AG09319 (cell line): Measurements from ENCODE around the genes HOXC4 and HNRNPA1.

DNA sequence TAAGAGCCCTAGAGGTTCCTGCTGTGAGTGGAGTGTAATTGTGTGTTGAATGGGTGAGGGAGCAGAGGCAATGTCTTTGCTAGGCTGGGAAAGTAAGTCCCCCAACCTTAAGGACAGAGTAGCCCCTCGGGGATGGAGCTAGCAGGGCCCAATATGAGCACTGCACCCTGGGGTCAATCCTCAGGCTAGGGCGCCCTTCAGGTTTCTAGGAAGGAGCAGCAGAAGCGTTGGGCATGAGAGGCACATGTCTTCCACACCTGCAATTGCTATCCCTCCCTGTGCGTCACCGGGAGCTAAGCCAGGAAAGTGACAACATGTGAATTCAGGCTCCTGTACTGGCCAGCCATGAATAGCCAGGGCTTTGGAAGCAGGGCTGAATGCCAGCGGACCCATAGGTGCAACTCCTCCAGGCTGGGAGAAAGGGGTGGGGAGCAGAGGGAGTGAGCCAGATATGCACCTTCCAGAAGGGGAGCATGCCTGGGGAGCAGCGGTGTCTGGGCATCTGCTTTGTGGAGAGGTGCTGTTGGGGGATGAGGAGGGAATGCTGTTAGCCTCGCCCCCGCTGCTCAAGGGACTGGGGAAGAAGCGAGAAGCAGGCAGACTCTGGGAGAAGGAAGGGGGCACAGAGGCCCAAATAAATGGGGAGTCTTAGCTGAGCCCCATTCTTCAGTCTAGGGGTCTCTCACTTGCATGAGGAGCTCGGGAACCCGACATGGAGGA lies 6.1 kb downstream of the HOXC5 start:
- RRBS = no CpG with 5 or more reads among the region's 12 CpGs

DNA sequence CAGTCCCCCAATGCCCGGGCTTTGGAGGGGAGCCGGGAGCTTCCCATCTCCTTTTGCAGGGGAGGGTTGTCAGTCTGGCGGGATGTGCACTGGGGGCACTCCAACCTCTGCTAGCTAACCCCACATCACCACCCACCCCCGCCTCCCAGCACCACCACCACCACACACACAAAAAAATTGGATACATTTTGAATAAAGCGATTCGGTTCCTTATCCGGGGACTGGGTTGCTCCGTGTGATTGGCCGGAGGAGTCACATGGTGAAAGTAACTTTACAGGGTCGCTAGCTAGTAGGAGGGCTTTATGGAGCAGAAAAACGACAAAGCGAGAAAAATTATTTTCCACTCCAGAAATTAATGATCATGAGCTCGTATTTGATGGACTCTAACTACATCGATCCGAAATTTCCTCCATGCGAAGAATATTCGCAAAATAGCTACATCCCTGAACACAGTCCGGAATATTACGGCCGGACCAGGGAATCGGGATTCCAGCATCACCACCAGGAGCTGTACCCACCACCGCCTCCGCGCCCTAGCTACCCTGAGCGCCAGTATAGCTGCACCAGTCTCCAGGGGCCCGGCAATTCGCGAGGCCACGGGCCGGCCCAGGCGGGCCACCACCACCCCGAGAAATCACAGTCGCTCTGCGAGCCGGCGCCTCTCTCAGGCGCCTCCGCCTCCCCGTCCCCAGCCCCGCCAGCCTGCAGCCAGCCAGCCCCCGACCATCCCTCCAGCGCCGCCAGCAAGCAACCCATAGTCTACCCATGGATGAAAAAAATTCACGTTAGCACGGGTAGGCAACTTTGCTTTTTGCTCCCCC lies at the start of gene HOXC4:
TSS of gene HOXC4 (plus strand) at position 268 of the 821 bp plus-strand sequence.
- RRBS = 6% methylated on average over 6 of the region's 45 CpGs

- RRBS = no CpG with 5 or more reads among the region's 12 CpGs
Observed at GRCh38 chr12:54135212-54136070, 53.3 kb downstream of the SMUG1 start.

GRCh38 chr12:54193152-54193686 lies 4.4 kb upstream of the SMUG1 start:
- RRBS = 41% methylated on average over 2 of the region's 10 CpGs

DNA sequence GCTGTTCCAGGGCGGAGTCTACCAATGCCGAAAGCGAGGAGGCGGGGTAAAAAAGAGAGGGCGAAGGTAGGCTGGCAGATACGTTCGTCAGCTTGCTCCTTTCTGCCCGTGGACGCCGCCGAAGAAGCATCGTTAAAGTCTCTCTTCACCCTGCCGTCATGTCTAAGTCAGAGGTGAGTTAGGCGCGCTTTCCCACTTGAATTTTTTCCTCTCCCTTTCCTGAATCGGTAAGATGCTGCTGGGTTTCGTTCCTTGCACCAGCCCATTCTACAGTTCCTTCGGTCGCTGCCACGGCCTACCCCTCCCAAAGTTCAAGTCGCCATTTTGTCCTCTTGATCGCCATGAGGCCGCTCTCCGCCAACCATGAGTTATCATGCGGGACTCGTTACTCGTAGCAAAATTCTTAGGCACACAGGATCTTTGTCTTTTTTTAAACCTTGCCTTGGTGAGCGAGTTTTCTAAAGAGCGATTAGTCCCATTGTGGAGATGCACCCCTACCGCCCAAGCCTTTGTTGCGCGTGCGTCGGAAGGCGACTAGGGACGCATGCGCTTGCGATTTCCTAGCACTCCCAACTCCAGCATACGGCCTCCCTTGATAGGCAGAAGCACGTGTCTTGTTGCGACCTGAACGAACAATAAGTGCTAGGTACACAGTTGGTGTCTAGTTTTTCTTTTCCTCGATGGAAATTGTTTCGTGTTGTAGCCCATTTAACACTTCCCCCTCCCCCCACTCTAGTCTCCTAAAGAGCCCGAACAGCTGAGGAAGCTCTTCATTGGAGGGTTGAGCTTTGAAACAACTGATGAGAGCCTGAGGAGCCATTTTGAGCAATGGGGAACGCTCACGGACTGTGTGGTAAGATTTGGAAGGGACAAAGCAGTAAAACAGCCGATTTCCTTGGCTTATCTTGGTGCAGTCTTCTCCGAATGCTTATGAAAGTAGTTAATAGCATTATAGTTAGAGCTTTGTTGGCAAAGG lies at the start of gene HNRNPA1:
TSS of gene HNRNPA1 (plus strand) at position 77 of the 976 bp plus-strand sequence.
- RRBS = no CpG with 5 or more reads among the region's 49 CpGs

DNA sequence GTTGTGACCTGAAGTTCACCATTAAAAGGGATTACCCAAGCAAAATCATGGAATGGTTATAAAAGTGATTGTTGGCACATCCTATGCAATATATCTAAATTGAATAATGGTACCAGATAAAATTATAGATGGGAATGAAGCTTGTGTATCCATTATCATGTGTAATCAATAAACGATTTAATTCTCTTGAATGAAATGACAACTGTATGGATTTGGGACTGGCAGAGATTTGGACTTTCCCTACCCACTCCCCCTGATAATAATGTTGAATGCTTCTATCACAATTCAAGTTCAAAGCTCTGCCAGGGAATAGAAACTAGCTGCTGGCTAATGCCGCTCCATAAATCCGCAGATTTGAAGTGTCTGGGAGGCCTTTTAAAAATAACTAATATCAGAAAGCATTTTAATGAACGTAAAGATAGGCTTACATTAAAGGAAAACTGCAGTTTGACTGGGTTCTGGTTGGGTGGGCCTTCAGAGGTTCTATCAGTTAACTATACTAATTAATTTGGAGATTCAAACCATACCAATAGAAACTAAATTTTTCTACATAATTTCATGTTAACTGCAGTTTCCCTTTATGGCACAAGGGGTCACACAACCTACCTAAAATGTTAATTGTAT lies 4.6 kb downstream of the HNRNPA1 start:
- RRBS = no CpG with 5 or more reads among the region's 4 CpGs

DNA sequence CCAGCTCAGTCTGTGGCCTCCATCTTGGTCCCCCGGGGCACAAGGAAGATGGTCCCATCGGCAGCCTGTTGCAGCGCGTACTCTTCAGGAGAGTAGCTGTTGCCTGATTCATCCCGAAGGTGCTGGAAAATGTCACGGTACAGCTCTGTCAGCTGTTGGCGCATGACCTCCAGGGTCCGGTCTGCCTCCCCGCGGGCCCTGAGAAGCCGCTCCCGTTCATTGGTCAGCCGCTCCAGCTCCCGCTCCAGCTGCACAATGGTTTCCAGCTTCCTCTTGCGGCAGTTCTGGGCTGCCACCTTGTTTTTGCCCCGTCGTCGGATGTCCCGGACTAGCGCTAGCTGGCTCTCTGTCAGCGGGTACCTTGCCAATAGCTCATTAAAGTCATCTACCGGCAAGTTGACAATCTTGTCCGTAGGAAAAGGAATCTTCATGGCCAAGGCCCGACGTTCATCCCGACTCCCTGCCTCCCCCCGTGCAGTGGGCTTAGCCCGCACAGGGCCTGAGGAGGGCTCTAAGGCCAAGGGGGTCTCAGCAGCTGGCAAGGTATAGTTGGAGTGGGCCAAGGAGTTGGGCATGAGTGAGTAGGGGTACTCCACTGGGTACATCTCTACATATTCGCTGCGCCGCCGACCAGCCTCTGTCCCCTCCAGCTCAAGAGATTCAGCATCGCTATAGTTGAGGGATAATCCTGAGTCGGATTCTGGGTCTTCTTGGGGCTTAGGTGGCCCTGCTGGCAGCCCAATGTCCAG lies 8.3 kb downstream of the NFE2 start:
- RRBS = 91% methylated on average over 4 of the region's 34 CpGs

- RRBS = no CpG with 5 or more reads among the region's 22 CpGs
Observed at GRCh38 chr12:54324416-54325039, 403 bp upstream of the COPZ1 start.

DNA sequence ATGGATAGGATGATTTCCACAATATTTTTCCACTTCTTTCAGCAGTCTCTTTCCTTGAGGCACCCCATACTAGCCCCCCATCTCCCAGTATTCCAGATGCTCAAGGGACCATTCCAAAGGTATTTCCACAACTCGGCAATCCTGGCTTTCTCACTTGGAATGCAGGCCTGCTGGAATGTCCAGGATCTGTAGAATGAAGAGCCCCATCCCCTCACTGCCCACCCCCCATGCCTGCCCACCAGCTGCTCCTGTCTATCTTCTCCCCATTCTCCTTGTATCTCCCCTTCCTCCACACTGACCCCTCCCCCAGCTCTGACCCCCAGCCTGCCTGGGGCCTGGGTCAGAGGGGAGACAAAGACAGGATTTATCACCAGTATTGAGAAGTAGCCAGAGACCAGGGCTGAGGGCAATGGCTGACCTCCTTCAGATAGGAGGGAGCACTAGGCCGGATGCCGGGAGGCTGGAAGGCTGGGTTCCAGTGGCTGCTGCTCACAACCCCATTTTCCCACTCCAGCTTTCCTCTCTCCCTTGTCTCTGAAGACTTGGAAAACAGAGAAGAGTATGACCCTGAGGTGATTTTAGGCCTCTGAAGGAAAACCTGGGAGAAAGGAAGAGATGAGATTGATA lies 8.8 kb downstream of the GPR84 start:
- RRBS = no CpG with 5 or more reads among the region's 3 CpGs

DNA sequence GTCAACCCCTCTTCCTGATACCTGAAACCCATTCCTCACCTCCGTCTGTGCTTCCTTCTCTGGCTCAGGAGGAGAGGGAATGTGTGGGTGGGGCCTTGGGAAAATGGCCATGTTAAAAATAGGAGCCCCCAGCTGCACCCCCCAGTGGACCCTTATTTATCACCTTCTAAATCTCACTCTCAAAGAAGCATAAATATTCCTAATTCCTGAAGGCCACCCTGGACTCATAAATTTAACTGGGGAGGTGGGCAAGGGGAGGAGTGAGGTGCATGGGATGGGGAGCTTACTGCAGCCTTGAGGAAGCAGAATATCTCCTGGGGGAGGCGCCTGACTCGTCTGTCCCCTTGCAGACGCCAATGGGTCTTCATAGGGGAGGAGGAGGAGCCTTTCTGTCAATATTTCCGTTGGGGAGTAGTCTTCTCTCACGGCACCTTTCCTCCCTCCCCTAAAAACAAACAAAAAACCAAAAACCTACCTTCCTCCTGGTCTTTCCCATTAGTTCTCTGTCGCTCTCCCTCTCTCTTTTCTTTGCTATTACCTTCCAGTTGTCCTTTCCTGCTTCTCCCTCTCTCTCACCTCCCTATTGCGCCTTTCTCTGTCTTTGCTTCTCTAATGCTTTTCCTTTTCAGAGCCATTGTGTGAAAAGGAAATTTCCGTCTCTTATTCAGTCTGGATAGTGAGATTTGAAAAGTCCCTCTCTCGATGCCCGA lies 6.2 kb downstream of the GPR84 start:
- RRBS = no CpG with 5 or more reads among the region's 11 CpGs

GRCh38 chr12:54359289-54359875 lies 4.9 kb downstream of the GPR84 start:
- RRBS = no CpG with 5 or more reads among the region's 29 CpGs

DNA sequence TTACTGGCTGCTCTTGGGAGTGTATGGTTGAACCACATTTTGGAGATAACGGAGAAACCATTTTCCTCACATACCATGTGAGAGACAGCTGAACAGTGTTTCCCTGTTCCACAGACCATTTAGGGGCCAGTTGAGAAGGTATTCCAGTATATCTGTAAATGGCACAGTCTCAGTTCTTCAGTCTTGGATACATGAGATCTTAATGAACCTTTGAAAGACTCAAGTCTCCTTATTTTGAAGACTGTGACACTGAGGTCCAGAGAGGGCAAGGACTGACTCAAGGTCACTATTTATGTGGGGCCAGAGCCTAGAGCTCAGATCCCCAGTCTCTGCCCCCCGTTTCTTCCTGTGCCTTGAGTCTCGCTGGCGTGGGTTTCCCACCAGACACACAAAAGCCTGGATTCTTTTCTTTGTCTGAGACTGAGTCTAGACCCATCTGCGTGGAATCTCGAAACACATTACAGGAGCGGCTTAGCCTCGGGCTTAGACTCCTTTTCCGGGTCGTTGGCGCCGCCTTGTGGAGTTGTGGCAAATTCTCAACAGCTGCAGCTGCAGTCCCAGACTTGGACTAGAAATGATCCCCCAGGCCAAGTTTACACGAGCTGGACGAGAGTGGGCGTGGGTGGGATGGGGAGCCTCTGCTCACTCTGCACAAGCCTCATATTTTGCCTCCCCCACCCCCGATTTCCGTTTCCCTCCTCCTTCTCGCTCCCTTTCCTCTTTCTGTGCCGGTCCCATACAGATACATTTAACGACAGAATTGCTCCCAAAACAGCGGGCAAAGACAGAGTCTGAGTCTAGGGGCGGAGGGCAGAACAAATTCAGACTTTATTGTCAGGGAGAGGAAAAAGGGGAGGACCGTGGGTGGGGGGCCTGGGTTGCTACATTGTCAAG lies 4.3 kb upstream of the GPR84 start:
- RRBS = no CpG with 5 or more reads among the region's 23 CpGs

DNA sequence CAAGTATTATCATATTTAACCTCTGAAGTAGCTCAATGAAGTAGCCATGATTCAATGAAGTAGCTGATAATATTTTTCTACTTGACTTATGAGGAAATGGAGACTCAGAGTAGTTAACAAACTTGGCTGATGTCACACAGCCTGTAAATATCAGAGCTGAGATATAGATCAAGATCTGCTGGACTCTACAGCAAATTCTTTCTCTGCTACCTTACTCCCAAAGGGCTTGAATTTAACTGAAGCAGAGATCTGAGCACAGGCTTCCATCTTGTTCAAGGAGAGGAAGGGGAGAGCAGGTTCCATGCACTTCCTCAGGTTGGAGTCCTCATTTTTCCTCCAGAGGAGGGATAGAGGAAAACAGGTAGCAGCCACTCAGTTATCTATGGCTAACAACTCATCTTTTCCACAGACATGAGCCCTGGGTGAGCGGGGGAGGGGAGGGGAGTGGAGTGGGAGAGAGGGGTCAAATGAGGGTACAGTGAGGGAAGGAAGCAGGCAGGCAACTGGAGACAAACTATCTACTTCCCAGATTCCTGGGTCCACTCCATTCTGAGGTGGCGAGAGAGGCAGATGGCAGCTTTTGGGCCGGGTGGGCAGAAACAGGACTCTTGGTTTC lies 2.4 kb upstream of the ZNF385A start:
- RRBS = no CpG with 5 or more reads among the region's 3 CpGs

DNA sequence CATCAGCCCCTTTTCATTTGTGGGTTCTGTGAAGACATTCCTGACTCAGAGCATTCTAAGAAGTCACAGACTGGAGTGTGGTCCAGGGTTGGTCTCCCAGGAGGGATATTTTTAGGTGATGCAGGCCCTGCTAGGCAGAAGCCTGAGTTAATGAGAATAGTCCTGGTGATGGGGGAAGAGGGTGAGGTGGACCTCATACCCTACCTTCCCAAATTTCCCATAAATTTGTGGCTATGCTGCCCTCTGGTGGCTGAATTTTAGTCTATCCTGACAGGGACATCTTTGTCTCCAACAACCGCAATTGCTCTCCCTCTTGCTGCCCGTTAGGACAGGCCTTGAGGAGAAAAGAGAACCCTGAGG lies 9.6 kb upstream of the ZNF385A start:
- RRBS = no CpG with 5 or more reads among the region's 2 CpGs

DNA sequence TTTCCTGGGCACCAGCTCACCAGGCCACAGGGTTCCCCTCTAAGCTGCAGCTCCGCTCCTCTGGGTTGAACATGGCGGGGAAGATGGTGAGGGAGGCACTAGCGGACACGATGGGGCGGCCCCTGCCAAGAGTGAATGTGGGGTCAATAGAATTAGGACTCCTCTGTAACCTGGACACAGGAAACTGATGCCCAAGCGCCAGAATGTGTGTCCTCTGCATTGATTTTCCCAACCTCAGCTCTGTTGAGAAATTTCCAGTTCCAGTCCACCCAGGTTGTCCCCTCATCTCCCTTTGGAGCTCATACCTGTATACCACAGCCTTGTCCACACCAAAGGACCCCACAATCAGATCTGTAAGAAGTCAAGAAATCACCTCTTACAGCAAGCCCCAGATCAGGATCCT lies 14.9 kb downstream of the ITGA5 start:
- RRBS = no CpG with 5 or more reads among the region's 6 CpGs

DNA sequence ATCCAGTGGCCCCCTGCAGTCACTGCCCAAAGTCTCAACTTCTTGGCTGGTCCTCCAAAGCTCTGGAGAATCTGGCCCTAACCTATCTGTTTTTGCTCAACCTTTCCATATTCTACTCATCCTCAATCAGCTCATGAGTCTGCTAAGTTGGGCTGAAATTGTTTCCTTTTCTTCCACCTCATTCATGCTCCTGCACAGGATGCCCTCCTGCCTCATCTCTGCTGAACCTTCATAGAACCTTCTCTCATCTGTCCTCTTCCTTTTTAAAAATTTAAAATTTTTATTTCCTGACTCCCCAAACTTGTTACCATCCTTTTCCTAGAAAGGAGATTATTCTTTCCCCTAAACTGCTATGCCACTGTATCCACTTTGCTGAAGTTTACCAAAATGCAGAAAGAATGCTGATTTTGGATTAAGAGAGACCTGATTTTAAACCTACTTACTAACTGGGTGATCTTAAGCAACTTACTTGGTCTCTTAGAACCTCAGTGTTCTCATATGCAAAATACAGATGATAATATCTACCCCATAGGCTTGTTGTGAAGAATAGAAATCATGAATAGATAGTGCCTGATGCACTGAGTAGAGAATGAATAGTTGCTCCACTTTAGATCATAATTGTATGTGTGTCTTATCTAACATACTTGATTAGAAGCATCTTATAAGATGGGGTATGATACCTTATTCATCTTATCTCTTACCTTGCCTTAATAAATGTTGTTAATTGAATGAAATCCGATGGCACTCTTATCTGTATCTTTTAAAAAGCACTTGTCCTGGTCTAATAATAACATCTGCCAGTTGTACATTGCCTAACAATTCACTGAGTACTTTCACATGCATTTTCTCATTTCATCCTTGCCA lies 12.3 kb downstream of the ITGA5 start:
- RRBS = no CpG with 5 or more reads among the region's 1 CpG

DNA sequence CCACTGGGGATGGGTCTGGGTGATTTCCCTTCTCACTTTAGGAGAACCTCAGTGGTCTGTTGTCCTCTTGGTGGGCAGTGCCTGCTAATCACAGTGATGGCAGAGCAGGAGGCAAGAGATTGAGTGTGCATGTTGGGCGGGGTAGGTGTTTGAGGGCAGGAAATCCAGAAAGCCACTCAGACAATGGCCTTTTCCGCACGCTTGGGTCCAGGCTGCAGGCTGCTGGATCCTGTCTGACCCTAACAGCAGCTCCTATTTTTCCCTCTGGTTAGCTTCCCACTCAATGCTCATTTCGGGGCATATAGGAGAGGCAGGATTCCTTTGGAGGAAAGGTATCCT lies 13.8 kb upstream of the ITGA5 start:
- RRBS = no CpG with 5 or more reads among the region's 4 CpGs

DNA sequence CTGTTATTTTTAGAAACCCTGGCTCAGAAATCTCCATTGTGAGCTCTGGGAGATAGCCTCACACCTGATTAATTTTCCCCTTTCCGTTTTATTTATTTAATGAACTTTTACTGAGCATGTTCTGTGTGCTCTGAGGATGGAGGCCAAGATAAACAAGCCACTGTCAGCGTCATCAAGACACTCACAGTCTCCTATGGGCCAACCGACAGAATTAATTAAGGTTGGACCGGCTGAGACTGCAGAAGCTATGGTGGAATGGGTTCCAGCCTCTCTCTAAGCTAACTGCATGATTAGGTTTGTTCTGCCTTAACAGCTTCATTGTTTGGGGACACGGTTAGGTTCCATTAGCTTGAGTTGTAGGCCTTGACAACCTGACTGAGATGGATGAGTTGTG lies 13.6 kb downstream of the PDE1B start:
- RRBS = no CpG with 5 or more reads among the region's 5 CpGs

DNA sequence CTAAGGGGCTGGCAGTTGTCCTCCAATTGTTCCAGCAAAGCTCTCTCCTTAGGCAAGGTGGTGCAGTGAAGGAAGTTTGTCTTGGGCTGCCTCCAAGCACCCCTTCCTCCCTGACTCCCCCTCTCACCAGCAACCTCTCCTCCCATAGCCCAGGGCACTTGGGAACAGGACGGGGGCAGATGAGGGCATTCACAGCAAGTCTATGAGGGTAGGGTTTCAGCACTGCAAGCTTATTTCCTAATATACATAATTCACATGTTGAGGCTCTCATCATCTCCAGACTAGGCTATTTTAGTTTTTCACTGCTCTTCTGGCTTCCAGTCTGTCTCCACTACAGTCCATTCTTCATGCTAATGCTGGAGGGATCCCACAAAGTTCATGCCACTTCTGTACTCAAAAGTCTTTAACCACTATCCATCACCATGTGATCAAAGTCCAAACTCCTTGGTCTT lies 22.8 kb downstream of the LACRT start:
- RRBS = no CpG with 5 or more reads among the region's 1 CpG

DNA sequence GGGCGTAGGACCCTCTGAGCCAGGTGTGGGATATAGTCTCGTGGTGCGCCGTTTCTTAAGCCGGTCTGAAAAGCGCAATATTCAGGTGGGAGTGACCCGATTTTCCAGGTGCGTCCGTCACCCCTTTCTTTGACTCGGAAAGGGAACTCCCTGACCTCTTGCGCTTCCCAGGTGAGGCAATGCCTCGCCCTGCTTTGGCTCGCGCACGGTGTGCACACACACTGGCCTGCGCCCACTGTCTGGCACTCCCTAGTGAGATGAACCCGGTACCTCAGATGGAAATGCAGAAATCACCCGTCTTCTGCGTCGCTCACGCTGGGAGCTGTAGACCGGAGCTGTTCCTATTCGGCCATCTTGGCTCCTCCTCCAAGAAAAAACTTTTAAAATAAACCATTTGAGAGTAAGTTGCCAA lies 24.3 kb upstream of the OR9K2 start:
- RRBS = no CpG with 5 or more reads among the region's 23 CpGs